Placental epithelial cell (primary cell): ENCODE measurements around the genes YJU2B, PALM3 and C19orf67.

DNA sequence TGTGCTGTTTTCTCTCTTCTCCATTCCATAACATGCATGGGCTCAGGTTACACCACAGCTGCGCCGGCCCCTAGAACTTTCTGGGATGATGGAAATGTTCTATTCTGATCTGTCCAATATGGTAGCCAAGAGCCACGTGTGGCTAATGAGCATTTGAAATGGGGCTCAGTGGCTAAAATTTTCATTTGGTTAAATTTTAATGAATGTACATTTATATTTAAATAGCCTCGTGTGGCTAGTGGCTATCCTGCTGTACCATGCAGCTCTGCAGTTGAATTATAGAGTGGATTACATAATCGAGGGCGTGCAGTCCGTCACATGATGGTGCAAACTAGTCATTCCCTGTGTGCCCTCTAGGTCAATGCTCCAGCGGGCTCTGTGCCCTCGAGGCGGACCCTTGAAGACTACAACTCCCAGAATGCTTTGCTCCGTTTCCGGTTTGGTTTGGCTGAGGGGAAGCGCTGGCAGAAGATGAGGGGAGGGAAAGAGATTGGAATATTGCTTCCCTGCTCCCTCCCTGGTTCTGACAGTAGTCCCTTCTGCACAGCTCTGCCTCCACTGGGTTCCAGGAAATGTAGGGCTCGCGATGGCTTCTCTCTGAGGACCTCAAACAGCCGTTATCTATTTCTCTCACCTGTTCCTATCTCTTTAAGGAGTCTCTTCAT lies 109.8 kb downstream of the CACNA1A start:
- CAGE, long polyA plus RNA = no peak

GRCh38 chr19:13702458-13702850 lies 45.2 kb upstream of the YJU2B start:
- CAGE, long polyA plus RNA = no peak

- CAGE, long polyA plus RNA = no peak
Observed at GRCh38 chr19:13747742-13748505, at the start of gene YJU2B. Gene YJU2B (plus strand): TSS chr19:13747895.

- CAGE, long polyA plus RNA = no peak
Observed at GRCh38 chr19:13778094-13778544, 3.9 kb downstream of the C19orf53 start.

DNA sequence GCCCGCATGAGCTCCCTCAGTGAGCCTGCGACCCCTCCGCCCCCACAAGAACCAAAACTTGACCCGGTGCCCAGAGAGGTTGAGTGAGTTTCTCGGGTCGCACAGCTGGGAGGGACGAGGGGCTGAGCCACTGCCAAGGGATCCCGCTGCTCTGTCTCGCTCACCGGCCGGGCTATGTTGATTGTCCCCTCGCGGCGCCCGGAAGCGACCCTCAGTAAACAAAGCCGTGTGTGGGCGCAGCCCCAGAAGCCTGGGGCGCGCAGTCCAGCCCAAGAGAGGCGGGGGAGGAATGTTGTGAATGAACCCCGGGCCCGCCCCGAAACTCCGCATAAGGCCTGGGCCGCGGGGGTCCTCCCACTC lies 410 bp upstream of the ZSWIM4 start:
- CAGE, long polyA plus RNA = no peak

GRCh38 chr19:13802906-13803474 lies 7.7 kb downstream of the ZSWIM4 start:
- CAGE, long polyA plus RNA = no peak

DNA sequence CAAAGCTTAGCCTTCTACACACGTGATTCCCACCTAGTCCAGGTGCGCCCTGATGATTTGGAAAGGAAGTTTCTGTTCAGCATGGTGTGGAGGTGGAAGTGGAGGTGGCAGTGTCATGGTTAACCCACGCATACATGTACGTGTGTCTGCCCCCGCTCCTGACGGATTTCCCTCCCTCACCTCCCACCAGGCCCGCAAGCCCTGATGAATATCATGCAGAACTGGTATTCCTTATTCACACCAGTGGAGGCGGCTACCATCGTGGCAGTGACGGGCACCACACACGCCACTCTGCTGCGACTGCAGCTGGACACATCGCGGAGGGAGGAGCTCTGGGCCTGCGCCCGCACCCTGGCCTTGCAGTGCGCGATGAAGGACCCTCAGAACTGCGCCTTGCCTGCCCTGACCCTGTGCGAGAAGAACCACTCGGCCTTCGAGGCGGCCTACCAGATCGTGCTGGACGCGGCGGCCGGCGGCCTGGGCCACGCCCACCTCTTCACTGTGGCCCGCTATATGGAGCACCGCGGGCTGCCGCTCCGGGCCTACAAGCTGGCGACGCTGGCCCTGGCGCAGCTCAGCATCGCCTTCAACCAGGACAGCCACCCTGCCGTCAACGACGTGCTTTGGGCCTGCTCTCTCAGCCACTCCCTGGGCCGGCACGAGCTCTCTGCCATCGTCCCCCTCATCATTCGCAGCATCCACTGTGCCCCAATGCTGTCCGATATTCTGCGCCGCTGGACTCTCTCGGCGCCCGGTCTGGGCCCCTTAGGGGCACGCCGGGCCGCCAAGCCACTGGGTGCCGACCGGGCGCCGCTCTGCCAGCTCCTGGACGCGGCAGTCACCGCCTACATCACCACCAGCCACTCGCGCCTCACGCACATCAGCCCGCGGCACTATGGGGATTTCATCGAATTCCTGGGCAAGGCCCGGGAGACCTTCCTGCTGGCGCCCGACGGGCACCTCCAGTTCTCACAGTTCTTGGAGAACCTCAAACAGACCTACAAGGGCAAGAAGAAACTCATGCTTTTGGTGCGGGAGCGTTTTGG lies 35.1 kb downstream of the ZSWIM4 start:
- CAGE, long polyA plus RNA = no peak

DNA sequence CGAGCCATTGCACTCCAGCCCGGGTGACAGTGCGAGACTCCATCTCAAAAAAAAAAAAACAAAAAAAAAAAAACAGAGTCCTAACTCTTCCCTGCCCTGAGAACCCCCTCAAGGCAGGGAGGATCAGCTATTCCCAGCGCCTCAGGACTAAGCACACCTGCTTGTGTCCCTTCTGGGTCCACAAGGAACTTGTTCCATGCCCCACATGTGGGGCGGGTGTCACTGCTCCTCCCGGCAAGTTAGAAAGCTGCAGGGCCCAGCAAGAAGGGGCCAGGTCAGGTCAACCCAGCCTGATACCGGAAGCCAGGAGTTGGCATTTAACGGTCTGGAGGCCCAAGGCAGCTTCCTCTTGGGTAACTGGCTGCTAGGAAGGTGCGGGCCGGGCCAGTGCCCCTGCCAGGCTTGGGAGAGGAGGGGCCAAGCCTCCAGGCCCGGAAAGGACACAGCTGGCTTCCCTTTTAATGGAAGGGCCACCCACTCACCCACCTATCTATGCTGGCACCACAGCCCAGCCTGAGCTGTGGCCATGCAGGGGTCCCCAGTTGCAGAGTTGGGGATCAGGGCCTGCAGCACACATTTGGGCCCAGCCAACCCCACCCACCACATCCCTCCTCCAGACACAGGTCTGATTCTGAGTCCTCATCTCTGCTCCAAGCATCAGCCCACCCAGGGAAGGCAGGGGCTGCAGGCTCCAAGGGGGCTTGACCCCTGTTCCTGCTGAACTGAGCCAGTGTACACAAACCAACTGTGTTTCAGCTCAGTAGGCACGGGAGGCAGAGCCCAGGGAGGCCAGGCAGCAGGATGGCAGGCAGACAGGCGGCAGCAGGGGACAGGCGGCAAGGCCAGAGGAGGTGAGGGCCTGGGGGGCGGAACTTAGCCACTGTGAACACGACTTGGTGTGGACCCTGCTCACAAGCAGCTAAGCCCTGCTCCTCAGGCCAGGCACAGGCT lies 40.6 kb downstream of the ZSWIM4 start:
- CAGE, long polyA plus RNA = no peak

- CAGE, long polyA plus RNA = no peak
Observed at GRCh38 chr19:13926477-13927332, 11.5 kb downstream of the PODNL1 start.

DNA sequence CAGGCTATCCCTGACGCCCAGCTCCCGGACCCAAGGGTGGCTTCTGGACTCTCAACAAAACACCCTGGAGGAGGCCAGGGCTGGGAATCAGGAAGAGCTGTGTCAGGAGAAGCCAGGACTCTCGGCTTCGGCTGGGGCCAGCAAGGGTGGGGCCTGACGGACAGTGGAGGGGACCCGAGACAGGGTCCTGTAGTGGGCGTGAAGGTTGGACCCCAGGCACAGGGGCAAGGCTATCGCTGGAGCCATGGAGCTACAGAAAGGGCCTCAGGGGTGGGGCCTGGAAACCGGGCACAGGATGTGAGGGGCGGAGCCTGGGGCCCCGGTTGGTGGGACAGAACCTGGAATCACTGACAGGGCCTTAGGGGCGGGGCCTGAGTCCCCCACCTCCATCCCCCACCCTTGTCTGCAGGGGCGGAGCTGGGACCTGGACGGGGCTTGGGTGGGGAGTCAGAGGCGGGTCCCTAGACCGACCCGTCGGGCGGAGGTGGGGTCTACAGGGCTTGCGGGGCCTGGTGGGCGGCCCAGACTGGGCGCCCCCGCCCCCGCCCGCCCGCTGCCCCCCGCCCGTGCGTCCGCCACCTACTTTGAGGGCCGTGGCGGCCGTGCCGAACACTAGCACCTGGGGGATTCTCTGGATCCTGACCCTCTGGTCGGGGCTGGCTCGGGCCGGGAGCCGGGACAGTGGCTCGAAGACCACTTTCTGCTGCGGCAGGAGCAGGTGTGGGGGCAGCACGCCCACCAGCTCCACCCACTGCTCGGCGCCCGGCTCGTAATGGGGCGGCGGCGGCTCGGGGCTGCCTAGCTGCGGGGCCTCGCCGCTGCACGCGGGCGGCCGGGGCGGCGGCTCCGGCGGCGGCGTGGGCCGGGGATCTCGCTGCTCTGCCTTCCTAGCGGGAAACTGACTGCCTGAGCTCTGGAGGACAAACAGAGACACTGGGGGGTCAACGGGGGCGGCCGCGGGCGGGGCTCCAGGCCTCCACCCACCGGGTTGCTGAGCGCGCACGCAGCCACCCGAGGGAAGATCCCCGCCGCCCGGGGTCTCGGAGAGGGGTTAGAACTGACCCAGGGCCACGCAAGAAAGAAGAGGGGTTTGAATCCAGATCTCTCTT lies 26.2 kb downstream of the DCAF15 start:
- CAGE, long polyA plus RNA = no peak

- CAGE, long polyA plus RNA = no peak
Observed at GRCh38 chr19:14002386-14002818, 3.7 kb downstream of the RFX1 start.

DNA sequence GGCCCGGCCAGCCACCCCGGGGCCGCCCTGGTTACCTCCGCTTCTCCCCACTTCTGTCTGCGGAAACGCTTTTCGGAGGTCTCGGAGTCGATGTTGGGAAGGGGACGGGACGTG lies 195 bp downstream of the RFX1 start:
- CAGE, long polyA plus RNA = no peak

GRCh38 chr19:14061324-14062534 lies at the start of gene PALM3:
Gene PALM3 (minus strand): TSS chr19:14062076.
- CAGE, long polyA plus RNA = no peak

DNA sequence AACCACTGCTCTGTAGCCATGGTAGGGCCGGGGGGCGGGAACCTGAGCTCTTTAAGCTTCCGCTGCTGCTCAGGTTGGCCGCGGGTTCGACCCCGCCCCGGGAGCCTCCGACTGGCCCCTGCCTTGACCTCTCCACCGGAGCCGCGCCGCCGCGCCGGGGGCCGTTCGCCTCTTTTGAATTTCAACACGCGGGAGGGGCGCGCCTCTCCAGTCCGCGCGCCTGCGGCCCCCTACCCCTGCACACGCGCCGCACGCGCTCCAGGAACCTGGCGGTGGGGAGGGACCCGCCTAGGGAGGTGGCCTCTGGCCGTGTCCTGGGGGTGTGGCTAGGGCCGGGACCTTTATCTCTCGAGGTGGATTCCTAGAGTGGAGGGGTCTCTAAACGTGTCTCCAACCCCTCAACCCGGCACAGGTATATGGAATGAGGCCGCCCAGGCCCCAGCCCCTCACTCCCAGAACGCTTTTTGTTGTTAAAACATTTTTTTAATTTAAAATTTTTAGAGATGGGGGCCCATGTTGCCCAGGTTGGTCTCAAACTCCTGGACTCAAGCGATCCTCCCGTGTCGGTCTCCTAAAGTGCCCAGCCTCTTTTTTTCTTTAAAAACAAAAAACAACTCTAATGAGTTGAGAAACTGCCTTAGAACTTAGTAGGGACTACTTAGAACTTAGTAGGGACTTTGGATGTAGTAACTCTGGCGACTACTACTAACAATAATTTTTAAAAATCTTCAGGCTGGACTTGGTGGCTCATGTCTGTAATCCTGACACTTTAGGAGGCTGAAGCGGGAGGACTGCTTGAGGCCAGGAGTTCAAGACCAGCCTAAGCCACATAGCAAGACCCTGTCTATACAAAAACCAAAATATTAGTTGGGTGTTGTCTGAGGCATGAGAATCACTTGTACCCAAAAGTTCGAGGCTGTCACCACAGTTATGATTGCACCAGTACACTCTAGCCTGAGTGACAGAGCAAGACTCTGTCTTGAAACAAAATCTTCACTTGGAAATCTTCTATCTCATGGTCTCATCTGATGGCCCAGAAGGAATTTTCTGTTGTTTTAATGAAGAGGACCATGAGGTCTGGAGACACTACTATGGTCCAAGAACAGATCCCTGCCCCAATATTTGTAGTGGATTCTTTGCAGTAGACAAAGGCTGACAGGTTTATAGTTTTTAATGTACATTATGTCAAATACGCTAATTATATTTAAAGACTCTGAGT lies at the start of gene C19orf67:
Gene C19orf67, minus strand, starts transcription at position 176 of the 1,219 bp plus-strand sequence.
- CAGE, long polyA plus RNA = no peak

DNA sequence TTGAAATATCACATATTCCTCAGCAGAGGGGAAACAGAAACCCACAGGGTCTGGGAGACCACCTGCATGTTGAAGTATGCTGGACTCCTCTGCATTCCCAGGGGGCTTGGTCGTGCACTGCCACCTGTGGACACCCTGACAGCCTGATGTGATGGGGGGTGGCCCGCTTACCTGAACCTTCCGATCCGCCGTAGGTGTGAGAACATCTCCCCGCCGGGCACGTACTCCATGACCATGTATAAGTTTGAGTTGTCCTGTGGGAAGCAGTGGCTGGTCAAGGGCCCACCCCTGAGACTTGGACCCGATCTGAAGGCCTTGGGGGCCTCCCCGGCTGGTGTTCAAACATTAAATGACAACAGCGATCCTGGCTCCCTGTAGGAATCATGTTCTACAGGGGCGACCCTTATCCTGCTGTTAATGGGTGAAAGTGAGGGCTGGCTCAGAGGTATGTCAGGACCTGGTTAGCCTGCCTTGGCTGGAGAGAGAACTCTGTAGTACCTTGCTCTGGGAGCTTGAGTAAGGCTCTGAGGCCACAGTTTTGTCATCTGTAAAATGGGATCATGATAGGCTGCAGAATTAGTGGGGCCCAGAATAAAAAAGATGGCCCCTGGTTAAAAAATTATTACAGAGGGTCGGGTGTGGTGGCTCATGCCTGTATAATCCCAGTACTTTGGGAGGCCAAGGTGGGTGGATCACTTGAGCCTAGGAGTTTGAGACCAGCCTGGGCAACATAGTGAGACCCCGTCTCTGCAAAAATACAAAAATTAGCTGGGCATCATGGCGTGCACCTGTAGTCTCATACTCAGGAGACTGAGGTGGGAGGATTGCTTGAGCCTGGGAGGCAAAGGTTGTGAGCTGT lies 15.3 kb upstream of the C19orf67 start:
- CAGE, long polyA plus RNA = no peak

- CAGE, long polyA plus RNA = no peak
Observed at GRCh38 chr19:14204664-14204914, 1.4 kb downstream of the ADGRL1 start.

DNA sequence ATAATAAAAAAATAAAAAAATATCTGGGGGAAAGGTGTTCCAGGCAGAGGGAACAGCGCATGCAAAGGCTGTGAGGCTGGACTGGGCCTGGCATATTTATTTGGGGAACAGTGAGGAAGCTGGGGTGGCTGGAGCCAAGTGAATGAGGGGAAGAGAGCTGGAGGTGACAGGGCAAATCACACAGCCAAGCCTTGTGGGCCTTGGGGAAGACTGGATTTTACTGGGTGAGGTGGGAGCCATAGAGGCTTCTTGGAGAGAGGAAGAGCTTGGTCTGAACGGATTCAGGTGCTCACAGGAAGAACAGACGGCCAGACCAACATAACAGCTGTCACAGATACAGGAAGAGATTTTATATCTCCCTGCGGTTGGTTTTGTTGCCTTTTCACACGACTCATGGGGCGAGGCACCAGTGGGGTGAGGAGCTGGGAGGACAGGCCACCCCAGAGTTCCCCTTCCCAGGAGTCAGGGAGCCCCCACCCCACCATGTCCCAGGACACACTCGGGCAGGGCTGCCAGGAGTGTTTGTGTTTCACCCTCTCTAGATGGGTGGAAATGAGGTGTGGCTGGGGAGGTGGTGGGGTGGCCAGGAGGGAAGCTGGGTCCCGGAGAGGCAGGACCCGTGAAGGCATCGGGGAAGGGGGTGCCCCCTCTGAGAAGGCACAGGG lies 25.5 kb upstream of the ADGRE5 start:
- CAGE, long polyA plus RNA = no peak

DNA sequence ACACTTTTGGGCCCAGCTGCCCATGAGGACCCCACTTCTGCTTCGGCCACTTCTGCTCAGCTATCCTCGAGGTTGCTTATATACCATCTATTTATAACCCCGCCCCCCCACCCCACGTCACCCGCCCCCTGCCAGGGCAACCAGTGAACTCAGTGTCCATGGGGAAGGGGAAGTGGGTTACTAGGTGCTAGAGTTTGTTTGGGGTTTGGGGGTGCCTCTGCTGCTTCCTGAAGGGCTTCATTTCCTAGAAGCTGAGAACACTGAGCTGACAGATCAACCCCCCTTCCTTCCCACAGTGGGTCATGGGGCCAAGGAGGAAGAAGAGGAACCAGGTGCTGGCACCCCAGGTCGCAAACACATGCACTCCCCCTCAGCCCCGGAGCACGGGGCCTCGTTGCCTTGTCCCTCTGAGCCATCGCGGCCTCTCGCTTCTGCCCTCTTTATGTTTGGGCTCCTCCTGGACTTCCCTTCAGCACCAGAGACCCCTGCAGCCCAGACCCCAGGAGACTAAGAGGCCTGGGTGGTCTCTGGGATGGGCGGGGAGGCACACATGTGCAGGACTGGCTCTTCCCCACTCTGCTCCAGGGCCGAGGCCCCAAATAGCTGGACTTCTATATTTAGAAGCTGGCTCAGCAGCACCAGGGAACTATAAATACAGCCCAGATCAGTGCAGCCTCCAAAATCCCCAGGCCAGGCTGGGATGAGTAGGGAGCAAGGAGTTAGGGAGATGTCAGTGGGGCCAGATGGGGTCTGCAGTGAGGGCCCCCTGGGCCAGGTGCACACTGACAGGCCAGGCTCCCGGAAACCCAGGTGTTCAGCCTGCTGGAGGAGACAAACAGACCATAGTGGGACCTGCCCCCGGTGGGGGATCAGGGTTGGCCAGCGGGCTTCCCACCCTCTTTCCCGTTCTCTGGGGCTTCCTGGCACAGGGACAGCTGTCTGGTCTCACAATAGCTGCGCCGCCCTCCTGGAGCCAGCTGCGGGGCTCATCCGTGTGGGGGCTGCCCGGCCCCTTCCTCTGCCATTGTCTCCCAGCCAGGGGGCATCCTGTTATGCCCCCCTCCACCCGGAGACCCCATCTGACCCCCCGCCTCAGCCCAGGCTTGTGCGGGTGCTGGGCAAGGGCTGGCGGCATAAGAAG lies 5.7 kb upstream of the ADGRE5 start:
- CAGE, long polyA plus RNA = no peak

GRCh38 chr19:14390446-14391220 lies 9.4 kb downstream of the ADGRE5 start:
- CAGE, long polyA plus RNA = no peak

GRCh38 chr19:14396836-14397415 lies 15.7 kb downstream of the ADGRE5 start:
- CAGE, long polyA plus RNA = no peak